Progenitor cell of endocrine pancreas (in vitro differentiated cells): ENCODE results near the genes METTL25, ALX1, MGAT4C and KITLG.

DNA sequence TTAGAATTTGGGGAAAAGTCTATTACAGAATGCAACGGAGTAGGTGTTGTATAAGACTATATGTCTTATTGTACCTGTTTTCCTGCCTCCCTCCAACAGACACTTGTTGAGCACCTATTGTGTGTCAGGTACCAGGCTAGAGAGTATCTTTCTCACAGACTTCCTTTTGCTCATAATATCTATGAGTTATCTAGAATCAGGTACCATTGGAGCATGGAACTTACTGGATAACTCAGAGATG lies 323.1 kb upstream of the NAV3 start:
- PRO-cap, result no peak

- PRO-cap, result no peak
Observed at GRCh38 chr12:77965979-77966397, 135.3 kb downstream of the NAV3 start.

GRCh38 chr12:78864125-78864527 lies 448 bp upstream of the SYT1 start:
- PRO-cap, result no peak

GRCh38 chr12:81079615-81080294 lies 1.9 kb downstream of the ACSS3 start:
- PRO-cap, result no peak

GRCh38 chr12:82350120-82350537 lies 8.1 kb downstream of the CCDC59 start:
- PRO-cap, result no peak

DNA sequence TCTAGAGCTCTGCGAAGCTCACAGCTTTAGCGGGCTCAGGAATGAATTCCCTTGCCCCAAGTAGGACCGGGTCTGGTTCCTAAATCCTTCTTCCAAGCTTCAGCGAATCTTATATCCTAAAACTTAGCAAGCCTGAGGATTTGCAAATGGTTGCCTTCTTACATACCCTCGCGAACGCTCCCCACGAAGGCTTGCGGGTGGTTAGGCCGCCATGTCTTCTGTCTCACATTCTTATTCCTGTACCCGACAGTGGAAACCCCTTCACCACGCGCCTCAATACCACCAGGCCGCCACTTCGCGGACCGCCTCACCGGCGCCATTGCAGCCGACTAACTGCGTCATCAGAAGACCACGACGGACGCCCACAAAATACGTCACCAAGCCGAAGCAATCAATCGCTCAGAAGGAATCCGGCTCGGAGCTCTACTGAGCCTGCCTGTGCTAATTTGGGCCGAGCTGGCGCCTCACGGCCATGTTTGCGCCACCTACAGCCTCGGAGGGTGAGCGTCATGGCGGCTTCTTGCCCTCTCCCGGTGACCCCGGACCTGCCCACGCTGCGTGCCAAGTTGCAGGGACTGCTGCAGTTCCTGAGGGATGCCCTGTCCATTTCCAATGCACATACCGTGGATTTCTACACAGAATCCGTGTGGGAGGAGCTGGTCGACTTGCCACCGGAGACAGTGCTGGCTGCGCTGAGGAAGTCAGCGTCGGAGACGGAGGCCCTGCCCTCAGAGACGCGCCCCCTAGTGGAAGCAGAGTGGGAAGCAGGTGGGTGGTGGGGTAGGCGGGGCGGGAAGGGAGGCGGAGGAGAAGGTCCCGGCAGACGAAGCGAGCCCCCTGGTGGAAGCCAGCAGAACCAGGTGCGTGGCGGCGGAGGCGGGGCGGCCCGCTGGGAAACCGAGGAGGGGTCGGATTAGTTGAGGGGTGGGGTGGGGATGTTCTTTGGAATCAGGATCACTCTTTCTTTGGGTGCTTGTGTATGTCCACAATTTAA lies at the start of gene METTL25:
METTL25 (plus strand) TSS at position 473 of the 994 bp plus-strand sequence.
- PRO-cap, result bidirectional peak, plus-strand start at position 484 of the sequence, minus-strand start at position 331 of the sequence; bidirectional peak, plus-strand start at position 954 of the sequence, minus-strand start at position 694 of the sequence

- PRO-cap, result no peak
Observed at GRCh38 chr12:82687977-82688156, 1.2 kb downstream of the TMTC2 start.

DNA sequence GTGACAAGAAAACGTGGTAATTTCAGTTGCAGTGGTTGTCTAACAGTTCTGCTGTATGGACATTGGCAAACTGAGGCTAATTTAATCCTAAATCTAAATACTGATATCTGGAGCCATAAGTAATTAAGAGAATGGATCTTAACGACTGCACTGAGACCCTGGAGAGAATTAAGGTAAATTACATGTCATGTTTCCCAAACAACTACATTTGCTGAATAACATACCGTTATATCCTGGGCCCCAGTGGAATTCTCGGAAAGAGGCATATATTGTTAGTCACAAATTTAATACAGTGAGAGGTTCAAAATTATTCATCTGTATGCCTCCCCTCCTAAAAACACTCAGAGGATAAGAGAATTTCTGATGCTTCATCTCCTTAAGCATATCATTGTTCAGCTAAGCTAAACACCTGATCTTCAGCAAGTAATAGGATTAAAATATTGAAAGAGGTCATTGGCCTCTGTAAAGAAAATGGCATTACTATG lies 970.4 kb downstream of the TMTC2 start:
- PRO-cap, result no peak

DNA sequence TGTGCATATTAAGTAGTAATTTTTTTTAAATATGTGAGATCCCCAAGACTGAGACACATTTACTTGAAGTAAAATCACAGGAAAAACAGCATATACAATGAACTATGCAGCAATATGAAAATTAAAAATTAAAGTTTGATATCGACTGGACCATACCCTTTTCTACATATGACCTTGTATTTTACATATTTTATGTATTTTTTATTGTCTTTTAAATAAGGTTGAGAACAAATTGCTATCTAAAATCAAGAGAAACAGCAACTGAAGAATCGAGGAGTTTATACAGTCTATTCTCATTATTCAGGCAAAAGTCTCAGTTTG lies 49.9 kb downstream of the TSPAN19 start:
- PRO-cap, result no peak

DNA sequence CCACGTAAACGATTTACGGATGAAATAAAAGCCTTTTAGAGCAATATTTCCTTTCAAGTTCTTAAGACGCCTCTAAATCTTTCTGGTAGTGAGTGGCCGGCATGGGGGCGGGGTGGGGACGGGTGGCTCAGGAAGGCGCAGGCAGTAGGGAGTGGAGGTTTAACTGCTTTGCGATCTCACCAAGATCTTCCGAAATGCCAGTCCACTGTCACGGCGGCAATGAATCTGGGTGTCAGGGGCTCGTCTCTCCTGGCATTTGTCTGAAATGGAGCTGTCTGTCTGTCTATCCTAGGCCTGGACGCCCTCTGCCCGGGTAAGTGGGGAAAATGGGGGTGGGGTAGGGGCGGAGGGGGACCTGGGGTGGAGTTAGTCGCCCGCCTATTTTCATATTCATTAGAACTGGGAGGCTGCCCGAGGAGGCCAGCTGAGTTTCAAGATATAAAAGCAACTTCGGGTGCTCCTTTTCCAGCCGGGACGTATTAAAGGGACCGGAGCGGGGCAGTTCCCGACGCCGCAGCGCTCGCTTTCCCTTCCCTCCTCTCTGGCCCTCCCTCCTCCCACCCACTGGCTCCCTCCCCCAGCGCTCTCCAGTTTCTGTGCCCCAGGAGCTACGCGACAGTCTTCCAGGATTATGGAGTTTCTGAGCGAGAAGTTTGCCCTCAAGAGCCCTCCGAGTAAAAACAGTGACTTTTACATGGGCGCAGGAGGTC lies at the start of gene ALX1:
ALX1 (plus strand) TSS at position 590 of the 710 bp plus-strand sequence.
- PRO-cap, result bidirectional peak, plus-strand start at position 393 of the sequence, minus-strand start at position 262 of the sequence; bidirectional peak, plus-strand start at position 590 of the sequence, minus-strand start at position 481 of the sequence

GRCh38 chr12:85805284-85806063 lies 30.7 kb downstream of the RASSF9 start:
- PRO-cap, result no peak

GRCh38 chr12:86256187-86256739 lies at the start of gene MGAT4C:
TSS of gene MGAT4C (minus strand) at chr12:86256391.
- PRO-cap, result no peak

DNA sequence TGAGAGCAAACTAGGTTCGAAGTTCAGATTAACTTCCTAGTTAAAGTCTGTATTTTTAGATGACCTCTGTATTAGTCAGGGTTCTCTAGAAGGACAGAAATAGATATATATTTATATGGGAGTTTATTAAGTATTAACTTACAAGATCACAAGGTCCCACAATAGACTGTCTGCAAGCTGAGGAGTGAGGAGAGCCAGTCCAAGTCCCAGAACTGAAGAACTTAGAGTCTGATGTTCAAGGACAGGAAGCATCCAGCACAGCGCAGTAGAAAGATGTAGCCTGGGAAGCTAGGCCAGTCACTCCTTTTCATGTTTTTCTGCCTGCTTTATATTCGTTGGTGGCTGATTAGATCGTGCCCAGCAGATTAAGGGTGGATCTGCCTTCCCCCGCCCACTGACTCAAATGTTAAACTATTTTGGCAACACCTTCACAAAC lies 223.1 kb downstream of the C12orf50 start:
- PRO-cap, result no peak

GRCh38 chr12:88579929-88581116 lies at the start of gene KITLG:
TSS of gene KITLG (minus strand) at chr12:88580471.
- PRO-cap, result bidirectional peak, plus-strand start at chr12:88580581, minus-strand start at chr12:88580469; bidirectional peak, plus-strand start at chr12:88580678, minus-strand start at chr12:88580680

DNA sequence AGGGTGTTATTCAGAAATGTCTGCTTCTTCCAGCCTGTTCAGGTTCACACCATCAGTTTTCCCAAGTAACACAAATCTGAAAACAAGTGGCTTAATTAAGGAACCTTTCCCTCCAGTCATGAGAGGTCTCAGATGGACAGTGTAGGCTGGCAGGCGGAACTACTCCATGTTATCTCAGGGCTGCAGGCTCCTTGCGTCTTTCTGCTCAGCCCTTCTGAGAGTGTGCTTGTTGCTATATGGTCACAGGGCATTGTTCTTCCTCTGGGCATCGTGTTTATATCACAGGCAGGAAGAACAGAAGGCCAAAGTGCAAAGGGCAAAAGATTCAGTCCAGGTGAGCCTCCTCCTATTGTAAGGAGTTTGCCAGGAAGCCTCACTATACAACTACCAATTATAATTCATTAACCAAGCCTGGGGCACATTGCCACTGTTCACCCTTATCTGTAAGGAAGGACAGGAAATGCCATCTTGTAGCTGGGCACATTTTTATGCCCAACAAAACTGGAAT lies 195.4 kb upstream of the KITLG start:
- PRO-cap, result no peak

DNA sequence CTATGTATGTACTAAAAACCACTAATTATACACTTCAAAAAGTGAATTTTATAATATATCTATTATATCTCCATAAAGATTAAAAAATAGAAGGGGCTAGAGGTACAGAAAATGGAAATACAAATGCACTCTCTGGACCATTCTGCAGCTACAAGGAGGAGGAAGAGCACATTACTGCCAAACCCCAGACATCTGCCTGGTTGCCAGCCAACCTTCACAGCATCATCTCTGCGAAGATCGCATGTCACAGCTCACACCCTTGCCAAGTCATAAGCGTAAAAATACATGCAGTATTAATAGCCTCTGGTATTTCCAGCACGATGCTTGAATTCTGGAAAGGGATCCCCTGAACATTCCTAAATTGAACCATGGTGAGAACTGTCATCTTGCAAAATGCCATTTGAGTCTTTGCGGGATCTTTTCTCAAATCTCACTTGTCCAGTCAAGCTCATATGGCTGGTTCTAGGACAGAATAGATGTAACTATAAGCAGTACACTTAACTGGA lies 211.7 kb downstream of the DUSP6 start:
- PRO-cap, result no peak

DNA sequence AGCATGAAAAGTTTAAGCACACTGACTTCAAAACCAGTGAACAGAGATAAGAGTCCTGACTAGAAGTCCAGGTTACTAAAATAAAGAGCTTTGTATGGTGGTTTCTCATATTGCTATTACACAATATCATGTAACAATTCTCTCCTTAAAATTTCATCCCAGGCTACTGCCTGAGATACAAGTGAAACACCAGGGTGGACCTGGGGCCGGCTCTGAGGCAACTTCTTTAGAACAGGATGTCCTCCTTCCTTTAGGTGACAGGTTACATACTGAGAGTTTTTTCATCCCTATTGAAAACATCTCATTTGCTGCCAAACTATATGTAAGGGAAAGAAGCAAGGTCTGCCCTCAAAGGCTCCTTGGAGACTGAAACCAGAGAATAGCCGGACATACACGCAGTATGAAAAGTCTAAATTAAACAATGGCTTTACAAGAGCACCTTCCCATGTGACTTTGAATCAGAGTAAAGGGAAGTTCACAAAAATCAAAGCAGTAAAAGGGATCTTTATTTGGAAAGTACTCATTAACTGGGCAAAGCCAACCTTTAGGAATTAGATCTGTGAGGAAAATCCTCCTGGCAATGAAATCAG lies 139.9 kb downstream of the DUSP6 start:
- PRO-cap, result no peak

DNA sequence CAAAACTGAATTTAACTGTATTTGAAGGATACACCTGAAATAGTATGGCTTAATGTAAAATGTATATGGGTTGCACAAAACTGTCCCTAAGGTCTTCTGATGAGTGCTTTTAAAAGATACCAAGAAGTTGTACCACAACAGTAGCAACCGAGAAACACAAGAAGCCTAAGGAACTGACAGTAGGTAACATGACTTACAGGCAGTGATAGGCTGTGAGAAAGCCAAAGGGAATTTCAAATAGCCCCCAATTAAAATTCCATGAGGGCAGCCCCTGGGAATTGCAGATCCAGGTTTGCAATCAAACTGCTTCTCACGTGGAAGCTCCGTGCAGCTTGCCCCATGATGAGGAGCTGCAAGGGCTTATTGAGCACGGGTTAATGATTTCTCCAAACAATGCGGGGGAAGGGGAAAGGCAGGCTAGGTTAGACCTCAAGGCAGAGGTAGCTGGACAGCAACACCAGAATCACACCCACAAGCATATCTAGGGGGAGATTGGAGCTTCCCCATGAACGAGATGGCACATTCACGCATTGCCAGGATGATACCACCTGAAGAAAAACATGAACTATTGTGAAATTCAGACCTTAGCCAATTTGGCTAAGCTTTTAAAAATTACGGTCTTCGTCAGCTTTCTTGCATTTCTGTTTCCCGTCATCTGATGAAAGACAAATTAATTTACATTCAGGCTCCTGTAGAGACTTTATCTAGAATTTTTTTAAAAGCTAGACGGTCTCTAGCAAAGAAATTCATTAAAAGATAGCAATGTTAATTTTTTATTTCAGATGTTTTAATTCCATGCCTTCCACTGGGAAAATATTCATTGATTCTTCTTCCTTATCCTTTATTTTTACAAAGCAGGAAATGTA lies 5.0 kb upstream of the DUSP6 start:
- PRO-cap, result no peak

- PRO-cap, result no peak
Observed at GRCh38 chr12:89451672-89452544, 72.7 kb downstream of the GALNT4 start.

- PRO-cap, result no peak
Observed at GRCh38 chr12:89461077-89461480, 63.5 kb downstream of the GALNT4 start.